Epithelial cell of esophagus (primary cell): ENCODE data around the genes CEACAM8, PSG11 and ZNF155.

DNA sequence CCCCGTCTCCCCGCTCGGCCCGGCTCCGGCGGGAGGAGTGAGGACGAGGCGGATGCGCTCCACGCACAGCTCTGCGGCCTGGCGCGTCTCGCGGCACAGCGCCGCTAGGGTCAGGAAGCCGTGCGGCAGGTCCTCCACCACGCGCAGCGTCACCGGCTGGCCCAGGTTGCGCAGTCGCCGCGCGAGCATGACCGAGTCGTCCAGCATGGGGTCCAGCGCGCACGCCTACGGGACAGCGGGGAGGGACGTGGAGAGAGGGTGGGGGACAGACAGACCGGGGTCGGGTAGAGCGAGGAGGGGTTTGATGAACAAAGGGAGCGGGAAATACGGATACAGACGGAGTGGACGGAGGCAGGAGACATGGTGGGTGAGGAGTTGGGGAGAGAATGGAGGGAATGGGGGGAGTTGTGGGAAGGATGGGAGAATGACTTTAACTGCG is 11.8 kb upstream of the CNFN start:
- RRBS, result 0% methylated on average over 4 of the region's 44 CpGs

DNA sequence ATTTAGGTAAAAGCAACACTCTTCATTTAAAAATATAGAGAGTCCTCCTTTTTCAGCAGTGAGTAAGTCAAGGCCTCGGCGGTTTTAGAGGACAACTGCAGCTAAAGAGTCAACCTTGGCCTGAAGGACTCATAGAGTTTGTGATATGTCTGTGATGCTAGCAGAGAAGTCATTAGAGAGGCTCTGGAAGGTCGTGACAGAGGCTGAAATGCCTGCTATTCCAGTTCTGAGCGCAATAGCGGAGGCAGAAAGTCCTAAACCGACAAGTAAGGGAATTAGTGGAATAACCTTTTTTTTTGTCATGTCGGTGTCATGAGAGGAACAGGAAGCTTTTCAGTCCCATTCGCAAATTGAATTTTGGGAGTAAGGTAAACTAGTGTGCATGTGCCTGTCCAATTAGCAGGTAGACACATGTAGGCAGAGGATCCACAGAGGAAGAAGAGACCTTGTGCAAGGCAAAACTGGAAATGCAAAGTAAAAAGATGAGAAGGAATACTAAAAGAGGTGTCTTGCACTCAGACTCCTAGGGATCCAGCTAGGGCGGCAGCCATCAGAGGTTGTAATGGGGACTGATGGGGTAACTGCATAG is 5.2 kb upstream of the CXCL17 start:
- RRBS, result no CpG with 5 or more reads among the region's 9 CpGs

- RRBS, result no CpG with 5 or more reads among the region's 9 CpGs
Observed at GRCh38 chr19:42458890-42459616, 16.3 kb upstream of the CXCL17 start.

DNA sequence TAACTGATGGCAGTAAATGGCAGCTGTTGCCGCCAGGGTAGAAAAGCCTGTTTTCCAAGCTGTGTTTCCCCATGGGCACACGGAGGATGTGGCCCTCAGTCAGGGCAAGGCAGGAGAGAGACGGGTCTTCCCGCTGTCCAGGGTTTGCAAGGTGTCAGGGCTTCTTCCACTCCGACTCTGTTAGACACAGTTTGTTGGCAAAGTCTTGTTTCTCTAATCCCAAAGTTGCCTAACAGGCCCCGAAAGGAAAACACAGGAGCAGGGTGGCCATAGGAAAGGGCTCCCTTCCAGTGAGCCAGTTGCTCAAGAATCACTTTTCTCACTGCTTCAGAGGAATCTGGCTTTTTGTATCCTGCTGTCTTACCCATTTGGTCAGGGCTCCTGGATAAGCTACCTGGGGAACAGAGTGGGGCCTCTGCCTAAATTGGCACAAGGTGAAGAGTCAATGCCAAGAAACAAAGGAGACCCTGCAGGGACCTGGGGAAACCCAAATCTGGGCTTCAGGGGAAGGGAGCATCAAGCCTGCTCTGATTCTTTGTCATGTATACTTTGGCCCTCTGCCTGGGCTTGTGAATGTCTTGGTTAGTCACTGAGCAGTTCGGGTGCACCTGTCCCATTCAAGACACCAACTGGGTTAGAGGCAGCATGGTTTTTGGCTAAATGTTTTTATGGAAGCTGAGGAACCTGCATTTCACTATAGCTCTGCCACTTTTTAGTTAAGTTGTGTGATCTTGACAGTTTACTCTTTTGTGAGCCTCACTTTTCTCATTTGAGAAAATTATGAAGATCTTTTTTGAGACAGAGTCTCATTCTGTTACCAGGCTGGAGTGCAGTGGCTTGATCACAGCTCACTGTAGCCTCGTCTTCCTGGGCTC is 29.1 kb upstream of the CXCL17 start:
- RRBS, result no CpG with 5 or more reads among the region's 8 CpGs

GRCh38 chr19:42594697-42595041 is at the start of gene CEACAM8:
CEACAM8 (minus strand) TSS chr19:42594924.
- RRBS, result no CpG with 5 or more reads among the region's 5 CpGs

DNA sequence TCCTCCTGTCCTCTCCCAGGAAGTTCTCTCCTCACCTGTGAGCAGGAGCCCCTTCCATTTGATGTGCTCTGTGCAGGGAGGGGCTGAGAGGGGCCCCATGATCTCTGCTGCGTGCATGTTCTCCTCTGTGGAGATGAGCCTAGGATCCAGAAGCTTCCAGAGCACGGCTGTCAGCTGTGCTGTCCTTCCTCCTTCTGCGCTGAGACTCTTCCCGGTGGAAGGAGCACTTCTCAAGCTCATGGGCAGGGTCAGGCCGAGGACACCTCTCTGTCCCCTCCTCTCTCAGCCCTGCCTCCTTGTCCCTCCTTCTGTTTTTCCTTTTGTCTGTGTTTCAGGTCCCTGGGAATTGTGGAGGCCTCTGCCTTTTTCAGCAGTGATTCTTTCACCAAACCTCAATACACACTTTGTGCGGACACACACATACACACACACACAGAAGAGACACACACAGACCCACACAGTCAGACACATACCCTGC is at the start of gene PSG11:
Gene PSG11, minus strand, starts transcription at position 196 of the 478 bp plus-strand sequence.
- RRBS, result no CpG with 5 or more reads among the region's 6 CpGs

- RRBS, result no CpG with 5 or more reads among the region's 3 CpGs
Observed at GRCh38 chr19:43529724-43529923, 2.6 kb upstream of the ETHE1 start.

- RRBS, result no CpG with 5 or more reads among the region's 6 CpGs
Observed at GRCh38 chr19:43546356-43547181, 13.6 kb downstream of the ZNF575 start.

- RRBS, result no CpG with 5 or more reads among the region's 6 CpGs
Observed at GRCh38 chr19:43574306-43574810, 969 bp downstream of the XRCC1 start.

GRCh38 chr19:43581366-43581940 is 5.9 kb downstream of the PINLYP start:
- RRBS, result no CpG with 5 or more reads among the region's 9 CpGs

- RRBS, result no CpG with 5 or more reads among the region's 6 CpGs
Observed at GRCh38 chr19:43588995-43589642, 6.8 kb downstream of the IRGQ start.

GRCh38 chr19:43866492-43867054 is 17.2 kb downstream of the ZNF404 start:
- RRBS, result no CpG with 5 or more reads among the region's 19 CpGs

DNA sequence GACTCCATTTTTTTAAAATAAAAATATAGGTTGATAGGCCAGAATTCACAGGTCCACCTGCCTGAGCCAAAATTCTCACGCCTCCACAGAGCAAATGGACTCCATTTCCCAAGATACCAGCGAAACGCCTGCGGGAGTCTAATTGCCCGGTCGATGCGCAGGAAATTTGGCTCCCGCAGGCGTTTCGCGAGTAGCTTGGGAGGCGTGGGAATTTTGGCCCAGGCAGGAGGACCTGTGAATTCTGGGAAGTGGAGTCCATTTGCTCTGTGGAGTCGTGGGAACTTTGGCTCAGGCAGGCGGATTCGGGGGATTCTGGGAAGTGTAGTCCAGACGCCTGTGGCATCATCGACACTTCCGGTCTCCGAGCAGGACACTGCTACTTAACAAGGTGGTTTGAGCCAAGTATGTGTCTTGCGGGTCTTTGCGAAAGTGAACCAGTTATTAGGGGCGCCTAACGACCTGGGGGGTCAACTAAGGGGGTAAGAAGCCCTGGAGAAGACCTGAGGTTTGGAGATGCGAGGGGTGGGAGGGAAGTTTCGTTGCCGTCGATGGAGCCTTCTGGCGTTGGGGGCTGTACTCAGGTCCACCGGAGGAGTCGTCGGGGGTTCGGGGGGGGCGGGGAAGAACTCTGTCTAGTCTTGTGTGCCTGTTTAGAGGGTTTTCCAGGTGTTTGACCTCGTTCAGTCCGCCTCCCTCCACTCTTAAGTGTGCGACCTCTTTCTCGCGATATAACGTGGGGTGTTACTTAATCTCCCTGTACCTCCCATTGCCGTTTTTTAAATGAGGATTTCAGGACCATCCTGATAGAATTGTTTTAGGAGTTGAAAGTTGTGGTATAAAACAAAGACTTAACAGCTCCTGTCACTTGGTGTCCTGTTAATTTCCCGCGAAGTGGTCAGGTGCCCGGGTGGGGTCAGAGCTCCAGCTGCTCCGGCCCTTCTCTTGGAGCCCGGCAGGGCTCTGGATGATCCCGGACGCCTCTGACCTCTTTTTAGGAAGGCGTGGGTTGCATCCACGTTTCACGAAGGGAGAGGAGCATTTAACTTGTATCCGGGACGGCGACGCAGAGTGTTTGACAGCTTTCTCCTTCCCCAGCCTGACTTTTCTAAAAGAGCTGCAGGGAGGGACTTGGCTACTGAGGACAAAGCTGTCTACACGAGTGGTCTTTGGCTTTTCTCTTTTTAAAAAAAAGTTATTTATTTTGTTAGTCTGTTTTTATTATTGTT is at the start of gene ZNF155:
Gene ZNF155, plus strand, starts transcription at position 345 of the 1,226 bp plus-strand sequence.
- RRBS, result under 1% methylated on average over 2 of the region's 55 CpGs

DNA sequence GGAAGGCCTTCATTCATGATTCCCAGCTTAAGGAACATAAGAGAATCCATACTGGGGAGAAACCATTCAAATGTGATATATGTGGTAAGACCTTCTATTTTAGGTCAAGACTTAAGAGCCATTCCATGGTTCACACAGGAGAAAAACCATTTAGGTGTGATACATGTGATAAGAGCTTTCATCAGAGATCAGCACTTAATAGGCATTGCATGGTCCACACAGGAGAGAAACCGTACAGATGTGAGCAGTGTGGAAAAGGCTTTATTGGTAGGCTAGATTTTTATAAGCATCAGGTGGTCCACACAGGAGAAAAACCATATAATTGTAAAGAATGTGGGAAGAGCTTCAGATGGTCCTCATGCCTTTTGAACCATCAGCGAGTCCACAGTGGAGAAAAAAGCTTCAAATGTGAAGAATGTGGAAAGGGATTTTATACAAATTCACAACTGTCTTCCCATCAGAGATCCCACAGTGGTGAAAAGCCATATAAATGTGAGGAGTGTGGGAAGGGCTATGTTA is 6.0 kb upstream of the ZNF230 start:
- RRBS, result no CpG with 5 or more reads among the region's 2 CpGs

- RRBS, result no CpG with 5 or more reads among the region's 3 CpGs
Observed at GRCh38 chr19:44008538-44008938, 5.8 kb downstream of the ZNF230 start.

DNA sequence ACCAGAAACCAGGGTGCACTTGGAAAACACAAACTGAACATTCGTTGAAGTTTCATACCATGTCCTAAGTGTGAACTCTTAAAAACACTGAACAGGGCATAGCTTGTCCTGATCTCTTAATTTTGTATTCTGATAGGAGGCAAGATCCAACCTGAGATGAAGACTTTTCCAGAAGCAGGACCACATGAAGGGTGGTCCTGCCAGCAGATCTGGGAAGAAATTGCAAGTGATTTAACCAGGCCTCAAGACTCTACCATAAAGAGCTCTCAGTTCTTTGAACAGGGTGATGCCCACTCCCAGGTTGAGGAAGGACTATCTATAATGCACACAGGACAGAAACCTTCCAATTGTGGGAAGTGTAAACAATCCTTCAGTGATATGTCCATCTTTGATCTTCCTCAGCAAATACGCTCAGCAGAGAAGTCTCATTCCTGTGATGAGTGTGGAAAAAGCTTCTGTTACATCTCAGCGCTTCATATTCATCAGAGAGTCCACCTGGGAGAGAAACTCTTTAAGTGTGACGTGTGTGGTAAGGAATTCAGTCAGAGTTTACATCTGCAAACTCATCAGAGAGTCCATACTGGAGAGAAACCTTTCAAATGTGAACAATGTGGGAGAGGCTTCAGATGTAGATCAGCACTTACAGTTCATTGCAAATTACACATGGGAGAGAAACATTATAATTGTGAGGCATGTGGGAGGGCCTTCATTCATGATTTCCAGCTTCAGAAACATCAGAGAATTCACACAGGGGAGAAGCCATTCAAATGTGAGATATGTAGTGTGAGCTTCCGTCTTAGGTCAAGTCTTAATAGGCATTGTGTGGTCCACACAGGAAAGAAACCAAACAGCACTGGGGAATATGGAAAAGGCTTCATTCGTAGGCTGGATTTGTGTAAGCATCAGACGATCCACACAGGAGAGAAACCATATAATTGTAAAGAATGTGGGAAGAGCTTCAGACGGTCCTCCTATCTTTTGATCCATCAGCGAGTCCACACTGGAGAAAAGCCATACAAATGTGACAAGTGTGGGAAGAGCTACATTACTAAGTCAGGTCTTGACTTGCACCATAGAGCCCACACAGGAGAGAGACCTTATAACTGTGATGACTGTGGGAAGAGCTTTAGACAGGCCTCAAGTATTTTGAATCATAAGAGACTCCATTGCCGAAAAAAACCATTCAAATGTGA is 5.6 kb upstream of the ZNF284 start:
- RRBS, result no CpG with 5 or more reads among the region's 10 CpGs

GRCh38 chr19:44207098-44208023 is 5.0 kb upstream of the ZNF227 start:
- RRBS, result 0% methylated on average over 2 of the region's 31 CpGs

DNA sequence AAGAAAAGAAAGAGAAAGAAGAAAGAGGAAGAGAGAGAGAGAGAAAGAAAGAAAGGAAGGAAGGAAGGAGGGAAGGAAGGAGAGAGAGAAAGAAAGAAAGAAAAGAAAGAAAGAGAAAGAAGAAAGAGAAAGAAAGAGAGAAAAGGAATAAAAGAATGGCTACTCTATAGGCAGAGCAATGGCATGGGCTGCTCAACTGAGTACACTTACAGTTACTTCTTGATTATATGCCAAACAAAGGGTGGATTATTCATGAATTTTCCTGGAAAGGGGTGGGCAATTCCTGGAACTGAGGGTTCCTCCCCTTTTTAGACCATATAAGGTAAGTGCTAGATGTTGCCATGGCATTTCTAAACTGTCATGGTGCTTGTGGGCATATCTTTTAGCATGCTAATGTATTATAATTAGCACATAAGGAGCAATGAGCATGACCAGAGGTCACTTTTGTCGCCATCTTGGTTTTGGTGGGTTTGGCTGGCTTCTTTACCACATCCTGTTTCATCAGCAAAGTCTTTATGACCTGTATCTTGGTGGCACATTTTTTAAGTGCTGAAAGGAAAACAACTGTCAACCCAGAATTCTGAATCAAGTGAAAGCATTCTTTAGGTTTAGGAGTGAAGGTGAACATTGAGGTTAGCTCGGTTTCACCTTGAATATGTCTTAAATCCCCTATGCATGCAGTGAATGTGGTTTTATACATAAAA is 25.6 kb upstream of the IGSF23 start:
- RRBS, result no CpG with 5 or more reads among the region's 2 CpGs

DNA sequence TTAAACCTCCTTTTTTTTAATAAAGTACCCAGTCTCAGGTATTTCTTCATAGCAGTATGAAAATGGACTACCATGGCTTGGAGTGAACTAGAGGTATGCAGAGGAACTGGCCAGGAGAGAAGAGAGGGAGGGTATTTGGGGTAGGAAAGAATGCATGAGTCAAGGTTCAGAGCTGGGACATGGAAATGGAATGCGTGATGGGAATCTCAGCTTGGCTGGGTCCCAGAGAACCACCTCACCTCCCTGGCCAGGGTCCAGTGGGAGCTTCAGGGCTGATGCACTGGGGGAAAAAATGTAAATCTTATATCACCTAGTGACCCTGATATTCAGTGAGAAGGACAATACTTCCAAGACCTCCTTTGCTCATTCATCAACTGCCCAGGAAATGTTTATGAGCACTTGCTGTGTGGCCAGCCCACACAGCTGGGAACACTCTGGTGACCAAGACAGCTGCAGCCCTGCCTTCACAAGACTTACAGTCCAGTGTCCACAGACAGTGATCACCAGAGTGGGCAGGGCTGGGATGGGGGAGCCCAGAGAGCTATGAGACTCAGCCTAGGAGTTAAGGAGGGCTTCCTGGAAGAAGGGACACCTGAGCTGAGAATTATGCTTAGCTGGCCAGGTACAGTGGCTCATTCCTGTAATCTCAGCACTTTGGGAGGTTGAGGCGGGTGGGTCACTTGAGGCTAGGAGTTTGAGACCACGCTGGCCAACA is 12.8 kb downstream of the IGSF23 start:
- RRBS, result no CpG with 5 or more reads among the region's 3 CpGs